Measurements from ENCODE around the gene CHN2.

DNA sequence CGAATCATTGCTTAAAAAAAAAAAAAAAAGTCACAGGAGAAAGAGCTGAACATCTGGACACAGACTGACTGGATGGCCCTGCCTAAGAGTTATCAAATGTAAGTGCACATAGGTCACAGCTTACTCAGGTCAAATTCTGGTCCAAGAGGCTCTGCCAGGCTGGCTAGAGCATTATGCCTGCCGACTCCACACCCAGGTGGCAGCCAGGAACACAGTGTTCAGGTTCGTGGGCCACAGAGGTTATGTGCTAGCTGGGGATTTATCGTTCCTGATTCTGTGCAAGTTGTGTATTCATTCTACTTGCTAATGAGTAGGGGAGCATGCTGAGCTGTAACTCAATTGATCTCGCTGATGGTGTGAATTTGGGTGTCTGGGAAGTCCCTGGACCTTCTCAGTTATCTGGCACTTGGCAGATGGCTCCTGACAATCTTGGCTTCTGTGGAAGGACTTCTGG lies 175.2 kb downstream of the JAZF1 start:
- PRO-cap, 7 experiments = no peak in any of the 7 experiments
- RAMPAGE, long total RNA, 2 experiments = no peak in any of the 2 experiments

DNA sequence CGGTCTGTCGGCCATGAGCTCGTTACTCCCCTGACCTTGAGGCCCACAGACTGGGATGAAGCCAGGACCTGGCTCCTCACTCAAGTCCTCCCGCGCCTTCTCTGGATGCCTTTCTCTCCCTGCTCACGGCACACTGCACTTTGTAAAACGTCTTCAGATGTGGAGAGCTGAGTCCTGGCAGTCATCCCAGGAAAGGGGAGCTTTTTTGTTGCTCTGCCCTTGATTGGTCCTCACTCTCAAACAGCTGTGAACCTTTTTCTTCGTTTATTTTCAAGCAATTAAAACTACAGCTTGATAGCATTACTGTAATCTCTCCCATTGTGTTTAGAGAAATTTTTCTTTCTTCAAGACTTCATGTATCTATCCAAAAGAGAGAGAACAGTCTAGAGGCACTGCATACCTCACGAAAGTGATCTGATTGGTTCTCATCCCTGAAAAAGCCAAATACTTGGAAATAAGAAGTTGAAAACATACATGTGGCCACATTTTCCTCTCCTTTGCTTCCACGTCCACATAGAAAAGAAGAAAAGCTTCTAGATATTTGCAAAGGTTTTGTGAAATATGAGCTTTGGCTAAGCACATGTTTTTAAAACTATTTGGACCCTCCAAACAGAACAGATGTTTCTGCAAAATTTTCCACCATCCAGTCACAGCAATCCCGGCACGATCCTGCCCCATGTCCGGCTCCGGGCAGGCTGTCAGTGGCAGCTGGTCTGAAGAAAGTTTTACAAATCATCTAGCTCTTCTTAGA lies 110.5 kb downstream of the JAZF1 start:
- PRO-cap, 7 experiments = peak in 7 of 7 experiments; most common plus-strand start position 485 of the sequence (in 2); most common minus-strand start position 135 of the sequence (in 7)
- RAMPAGE, long total RNA, 2 experiments = no peak in any of the 2 experiments

DNA sequence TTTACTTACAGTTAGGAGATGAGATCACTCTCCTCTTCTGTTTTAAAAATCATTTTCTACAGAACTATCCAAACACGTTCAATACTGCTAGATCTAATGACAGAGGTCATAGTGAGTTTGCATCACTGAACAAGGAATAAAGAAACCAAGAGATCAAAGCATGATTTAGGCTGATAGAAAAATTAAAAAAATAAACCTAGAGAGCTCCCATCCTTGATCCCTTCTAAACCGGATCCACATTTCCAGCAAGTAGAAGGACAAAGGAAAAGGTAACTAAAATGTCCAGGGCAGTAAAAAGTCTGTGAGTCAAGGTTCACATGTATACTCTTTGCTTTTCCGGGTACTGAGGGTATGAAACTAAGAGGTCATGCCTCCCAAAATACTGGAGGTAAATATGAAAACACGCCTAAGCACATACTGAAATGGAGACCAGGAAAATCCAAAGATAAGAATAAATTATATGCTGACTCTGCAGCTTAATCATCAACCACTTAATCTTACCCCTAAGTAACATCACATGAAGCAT lies 35.6 kb downstream of the JAZF1 start:
- PRO-cap, 7 experiments = no peak in any of the 7 experiments
- RAMPAGE, long total RNA, 2 experiments = no peak in any of the 2 experiments

DNA sequence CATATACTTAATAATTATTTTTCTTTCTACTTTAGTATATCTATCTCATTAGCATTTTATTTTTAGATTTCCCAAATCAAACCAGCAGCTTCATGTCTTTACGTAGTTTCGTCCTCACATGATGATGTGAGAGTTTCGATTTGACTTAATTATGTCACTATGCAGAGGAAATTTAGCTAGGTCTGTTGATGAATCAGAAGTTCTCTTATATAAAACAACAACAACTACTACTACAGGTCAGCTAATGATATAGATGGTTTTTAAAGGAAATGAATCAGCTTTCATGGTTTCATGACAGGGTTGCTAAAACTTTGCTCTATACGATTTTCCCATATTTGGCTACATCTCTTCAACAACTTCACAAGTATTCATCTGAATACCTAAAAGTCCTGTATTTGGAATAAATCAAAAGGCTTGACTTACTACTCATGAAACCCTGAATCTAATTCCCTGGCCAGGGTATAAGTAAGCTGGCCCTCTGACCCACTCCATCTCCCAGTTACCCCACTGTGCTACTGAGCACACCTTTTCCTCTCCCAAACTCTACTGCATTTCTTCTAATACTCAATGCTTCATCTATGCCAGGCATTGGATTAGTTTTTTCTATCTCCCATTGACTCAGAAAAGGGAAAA lies 28.5 kb downstream of the JAZF1 start:
- PRO-cap, 7 experiments = no peak in any of the 7 experiments
- RAMPAGE, long total RNA, 2 experiments = no peak in any of the 2 experiments

GRCh38 chr7:28156987-28157714 lies 23.4 kb downstream of the JAZF1 start:
- PRO-cap, 7 experiments = no peak in any of the 7 experiments
- RAMPAGE, long total RNA, 2 experiments = no peak in any of the 2 experiments

DNA sequence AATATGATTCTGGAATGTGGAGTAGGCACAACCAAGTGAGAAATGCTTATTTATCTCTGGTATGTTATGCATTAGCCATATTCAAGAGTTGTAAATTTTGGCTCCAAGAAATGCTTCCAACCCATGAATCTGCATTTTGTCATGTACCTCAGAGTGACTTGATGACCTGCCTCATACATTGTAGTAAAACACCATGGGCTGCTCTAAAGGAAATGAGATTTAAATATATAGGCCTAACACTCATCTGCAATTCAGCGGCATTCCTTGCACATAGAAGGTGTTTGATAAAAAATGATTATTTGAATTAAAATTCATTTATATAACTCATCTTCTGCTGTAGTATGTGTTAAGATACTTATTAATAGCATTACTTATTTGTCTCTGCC lies 85.1 kb upstream of the CREB5 start:
- PRO-cap, 7 experiments = no peak in any of the 7 experiments
- RAMPAGE, long total RNA, 2 experiments = no peak in any of the 2 experiments

GRCh38 chr7:28409222-28409606 lies 3.1 kb upstream of the CREB5 start:
- PRO-cap, 7 experiments = peak in 7 of 7 experiments; most common plus-strand start chr7:28409368 (in 7)
- RAMPAGE, long total RNA, 2 experiments = start-site peak on the plus strand in 1 of 2 experiments, at chr7:28409368-28409387 at its widest, 18 reads per replicate

- PRO-cap, 7 experiments = no peak in any of the 7 experiments
- RAMPAGE, long total RNA, 2 experiments = no peak in any of the 2 experiments
These were observed 20.0 kb downstream of the CREB5 start for GRCh38 chr7:28432291-28432732.

DNA sequence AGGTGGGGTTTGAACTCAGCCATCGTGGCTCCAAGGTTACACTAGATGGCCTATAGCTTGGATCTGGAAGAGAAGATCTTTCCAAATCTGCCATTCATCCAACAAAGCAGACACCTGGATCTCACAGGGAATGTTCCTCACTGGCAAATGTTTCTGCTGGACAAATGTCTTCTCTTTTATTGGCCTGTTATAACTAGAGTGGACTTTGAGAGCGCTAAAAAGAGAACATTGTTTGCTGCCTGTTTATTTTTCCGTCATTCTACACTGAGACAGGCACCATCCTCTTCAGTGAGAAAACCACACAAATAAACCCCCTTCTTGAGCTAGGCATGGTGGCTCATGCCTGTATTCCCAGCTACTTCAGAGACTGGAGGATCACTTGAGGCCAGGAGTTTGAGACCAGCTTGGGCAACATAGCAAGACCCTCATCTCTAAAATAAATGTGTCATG lies 206.9 kb downstream of the CREB5 start:
- PRO-cap, 7 experiments = no peak in any of the 7 experiments
- RAMPAGE, long total RNA, 2 experiments = no peak in any of the 2 experiments

- PRO-cap, 7 experiments = no peak in any of the 7 experiments
- RAMPAGE, long total RNA, 2 experiments = no peak in any of the 2 experiments
These were observed 209.2 kb downstream of the CREB5 start for GRCh38 chr7:28621501-28621897.

- PRO-cap, 7 experiments = no peak in any of the 7 experiments
- RAMPAGE, long total RNA, 2 experiments = no peak in any of the 2 experiments
These were observed 260.3 kb downstream of the CREB5 start for GRCh38 chr7:28672615-28673037.

DNA sequence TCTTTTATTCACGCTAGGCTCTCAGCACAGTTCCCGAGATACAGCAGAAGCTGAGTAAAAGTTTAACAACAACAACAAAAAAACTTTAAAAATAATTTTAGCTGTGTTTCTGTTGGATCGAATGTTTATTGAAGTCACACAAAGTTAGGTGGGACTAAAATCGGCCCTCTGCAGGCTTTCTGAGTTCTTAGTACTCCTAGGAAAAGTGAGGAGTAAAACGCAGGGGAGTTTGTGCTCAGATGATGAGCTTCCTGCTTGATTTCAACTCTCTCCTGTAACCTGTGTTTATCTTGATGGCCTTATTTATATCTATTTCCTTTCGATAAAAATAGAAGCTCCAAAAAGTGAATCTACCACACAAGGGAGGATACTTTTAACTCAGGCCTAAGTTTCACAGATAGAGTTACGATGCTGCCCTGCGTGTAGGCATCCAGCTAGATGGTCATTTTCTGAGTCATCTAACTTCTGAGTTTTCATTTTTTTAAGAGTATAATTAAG lies 257.6 kb downstream of the TRIL start:
- PRO-cap, 7 experiments = no peak in any of the 7 experiments
- RAMPAGE, long total RNA, 2 experiments = no peak in any of the 2 experiments

GRCh38 chr7:29189640-29190320 lies 4.8 kb upstream of the CHN2 start:
- PRO-cap, 7 experiments = no peak in any of the 7 experiments
- RAMPAGE, long total RNA, 2 experiments = no peak in any of the 2 experiments

- PRO-cap, 7 experiments = no peak in any of the 7 experiments
- RAMPAGE, long total RNA, 2 experiments = no peak in any of the 2 experiments
These were observed 4.2 kb upstream of the CHN2 start for GRCh38 chr7:29190321-29190835.

- PRO-cap, 7 experiments = peak in 7 of 7 experiments; most common plus-strand start chr7:29194832 (in 7); most common minus-strand start chr7:29194677 (in 6)
- RAMPAGE, long total RNA, 2 experiments = start-site peak on the plus strand in 1 of 2 experiments, at chr7:29194890-29194938 at its widest, 18 reads per replicate
These were observed at the start of gene CHN2 for GRCh38 chr7:29194606-29195019. Gene CHN2 (plus strand): TSS chr7:29194775.

DNA sequence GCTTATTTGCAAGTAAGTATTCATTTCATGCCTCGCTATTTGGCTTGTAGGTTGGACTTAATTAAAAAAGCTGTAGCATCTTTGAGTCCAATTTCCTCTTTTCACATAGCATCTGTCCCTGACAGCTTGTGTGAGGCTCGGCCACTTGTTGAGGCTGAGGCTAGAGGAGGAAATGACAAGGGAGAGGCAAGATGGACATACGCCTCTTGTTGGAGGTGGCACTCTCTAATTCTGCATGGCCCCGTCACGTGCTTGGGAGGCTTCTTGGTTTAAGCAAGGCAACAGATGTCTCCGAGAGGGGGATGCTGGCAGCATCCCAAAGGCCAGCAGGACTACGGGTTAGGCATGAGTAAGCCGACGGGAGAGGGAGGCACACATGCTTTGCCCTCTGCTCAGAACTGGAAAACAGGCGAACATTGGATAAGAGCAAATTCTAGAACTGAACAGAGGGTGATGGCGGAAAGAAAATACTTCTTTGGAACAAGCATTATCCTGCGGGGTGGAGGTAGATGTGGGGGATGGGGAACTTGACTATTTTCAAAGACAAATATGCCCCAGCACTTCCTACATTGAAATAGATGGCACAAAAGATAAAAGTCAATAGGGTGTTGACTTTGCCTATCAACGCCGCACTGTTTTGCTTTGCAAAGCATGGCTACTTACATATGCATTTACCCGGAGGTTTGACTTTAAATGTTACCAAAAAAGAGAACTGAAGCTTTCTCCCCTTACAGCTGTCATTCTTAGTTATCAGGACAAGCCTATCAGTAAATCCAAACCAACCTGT lies 94.7 kb downstream of the CHN2 start:
- PRO-cap, 7 experiments = no peak in any of the 7 experiments
- RAMPAGE, long total RNA, 2 experiments = no peak in any of the 2 experiments

- PRO-cap, 7 experiments = no peak in any of the 7 experiments
- RAMPAGE, long total RNA, 2 experiments = no peak in any of the 2 experiments
These were observed 143.0 kb downstream of the CHN2 start for GRCh38 chr7:29337537-29337937.

DNA sequence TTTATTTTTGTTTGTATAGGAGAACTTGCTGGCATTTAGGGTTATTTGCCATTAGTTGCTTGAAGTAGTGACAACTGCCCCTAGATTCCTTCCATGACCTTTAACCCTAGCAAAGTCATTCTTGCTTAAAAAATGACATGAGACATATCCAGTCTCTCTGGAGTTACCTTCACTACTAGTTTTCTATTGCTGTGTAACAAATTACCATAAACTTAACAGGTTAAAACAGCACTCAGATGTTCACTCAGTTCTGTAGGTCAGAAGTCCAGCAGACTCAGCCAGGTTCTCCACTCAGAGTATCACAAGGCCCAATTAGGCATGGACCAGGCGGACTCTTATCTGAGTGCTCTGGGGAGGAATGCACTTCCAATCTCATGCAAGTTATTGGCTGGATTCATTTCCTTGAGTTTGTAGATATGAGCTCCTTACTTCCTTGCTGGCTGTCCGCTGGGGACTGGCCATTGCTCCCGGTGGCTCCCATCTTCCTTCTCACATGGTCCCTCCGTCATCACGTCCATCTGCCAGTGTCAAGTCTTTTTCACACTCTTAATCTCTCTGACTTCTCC lies 137.1 kb upstream of the PRR15 start:
- PRO-cap, 7 experiments = no peak in any of the 7 experiments
- RAMPAGE, long total RNA, 2 experiments = no peak in any of the 2 experiments

- PRO-cap, 7 experiments = peak in 3 of 7 experiments; most common plus-strand start chr7:29489131 (in 2); most common minus-strand start chr7:29488967 (in 1)
- RAMPAGE, long total RNA, 2 experiments = no peak in any of the 2 experiments
These were observed 74.7 kb upstream of the PRR15 start for GRCh38 chr7:29488778-29489473.

DNA sequence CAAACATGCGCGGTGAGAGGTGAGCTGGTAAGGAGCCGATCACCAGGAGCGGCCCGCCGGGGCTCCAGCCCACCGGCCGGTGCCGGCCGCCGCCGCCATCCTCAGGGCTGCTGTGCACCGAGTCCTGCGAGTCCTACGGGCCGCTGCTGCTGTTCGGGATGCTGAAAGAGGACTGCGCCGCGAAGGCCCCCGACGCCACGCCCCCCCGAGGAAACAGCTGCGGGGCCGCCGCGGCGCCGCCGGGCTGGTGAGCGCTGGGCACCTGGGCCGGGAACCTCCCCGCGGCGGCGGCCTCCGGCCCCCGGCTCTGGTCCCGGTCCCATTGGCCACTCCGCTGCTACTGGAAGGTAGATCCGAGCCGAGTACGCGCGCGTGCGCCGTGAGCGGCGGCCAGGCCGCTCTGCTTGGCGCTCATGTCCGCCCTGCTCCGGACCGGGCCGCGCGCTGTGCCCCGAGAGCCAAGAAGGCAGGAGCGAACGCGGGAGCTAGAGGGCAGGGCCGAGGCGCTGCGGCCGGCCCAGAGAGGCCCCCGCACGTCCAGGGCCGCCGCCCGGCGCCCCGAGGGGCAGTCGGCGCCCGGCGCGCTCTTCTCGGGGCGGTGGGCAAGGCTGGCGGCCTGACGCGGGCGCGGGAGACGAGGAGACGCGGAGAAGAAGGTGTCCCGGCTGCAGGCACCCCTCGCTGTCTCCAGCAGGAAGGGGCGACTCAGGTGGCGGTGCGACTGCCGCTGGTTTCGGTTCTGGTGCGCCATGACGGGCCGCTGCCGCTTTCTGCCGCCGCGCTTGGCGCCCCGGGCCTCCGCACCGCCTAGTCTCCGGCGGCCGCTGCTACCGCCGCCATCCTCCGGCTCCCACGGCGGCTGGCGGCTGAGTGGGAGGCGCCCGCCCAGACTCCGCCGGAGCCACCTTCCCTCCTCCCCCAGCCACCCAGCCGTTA lies 121.3 kb upstream of the WIPF3 start:
- PRO-cap, 7 experiments = peak in 7 of 7 experiments; most common plus-strand start position 380 of the sequence (in 7); most common minus-strand start position 174 of the sequence (in 4)
- RAMPAGE, long total RNA, 2 experiments = no peak in any of the 2 experiments